Mesenchymal stem cell of adipose (primary cell): ENCODE measurements around the gene PDGFRB.

- CAGE, long polyA plus RNA, result no peak
Observed at GRCh38 chr5:149895882-149896314, 48.7 kb downstream of the PDE6A start.

- CAGE, long polyA plus RNA, result no peak
Observed at GRCh38 chr5:150081772-150082275, 4.5 kb downstream of the CSF1R start.

DNA sequence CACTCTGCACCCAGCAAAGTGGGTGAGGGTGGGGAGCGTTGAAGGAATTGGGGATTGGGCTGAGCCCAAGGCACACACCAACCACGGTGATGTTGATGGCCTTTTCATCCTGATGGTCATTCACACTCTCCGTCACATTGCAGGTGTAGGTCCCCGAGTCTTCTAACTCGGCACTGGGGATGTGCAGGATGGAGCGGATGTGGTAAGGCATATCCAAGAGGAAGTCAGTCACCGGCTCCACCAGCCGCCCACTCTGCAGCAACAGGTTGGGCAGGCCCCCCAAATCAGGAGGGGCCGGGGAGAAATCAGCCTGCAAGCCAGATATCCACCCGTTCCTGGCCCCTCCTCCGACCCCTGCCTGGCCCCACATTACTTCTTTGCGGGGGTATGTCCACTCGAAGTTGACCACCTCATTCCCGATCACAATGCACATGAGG is 22.1 kb downstream of the PDGFRB start:
- CAGE, long polyA plus RNA, result no peak

DNA sequence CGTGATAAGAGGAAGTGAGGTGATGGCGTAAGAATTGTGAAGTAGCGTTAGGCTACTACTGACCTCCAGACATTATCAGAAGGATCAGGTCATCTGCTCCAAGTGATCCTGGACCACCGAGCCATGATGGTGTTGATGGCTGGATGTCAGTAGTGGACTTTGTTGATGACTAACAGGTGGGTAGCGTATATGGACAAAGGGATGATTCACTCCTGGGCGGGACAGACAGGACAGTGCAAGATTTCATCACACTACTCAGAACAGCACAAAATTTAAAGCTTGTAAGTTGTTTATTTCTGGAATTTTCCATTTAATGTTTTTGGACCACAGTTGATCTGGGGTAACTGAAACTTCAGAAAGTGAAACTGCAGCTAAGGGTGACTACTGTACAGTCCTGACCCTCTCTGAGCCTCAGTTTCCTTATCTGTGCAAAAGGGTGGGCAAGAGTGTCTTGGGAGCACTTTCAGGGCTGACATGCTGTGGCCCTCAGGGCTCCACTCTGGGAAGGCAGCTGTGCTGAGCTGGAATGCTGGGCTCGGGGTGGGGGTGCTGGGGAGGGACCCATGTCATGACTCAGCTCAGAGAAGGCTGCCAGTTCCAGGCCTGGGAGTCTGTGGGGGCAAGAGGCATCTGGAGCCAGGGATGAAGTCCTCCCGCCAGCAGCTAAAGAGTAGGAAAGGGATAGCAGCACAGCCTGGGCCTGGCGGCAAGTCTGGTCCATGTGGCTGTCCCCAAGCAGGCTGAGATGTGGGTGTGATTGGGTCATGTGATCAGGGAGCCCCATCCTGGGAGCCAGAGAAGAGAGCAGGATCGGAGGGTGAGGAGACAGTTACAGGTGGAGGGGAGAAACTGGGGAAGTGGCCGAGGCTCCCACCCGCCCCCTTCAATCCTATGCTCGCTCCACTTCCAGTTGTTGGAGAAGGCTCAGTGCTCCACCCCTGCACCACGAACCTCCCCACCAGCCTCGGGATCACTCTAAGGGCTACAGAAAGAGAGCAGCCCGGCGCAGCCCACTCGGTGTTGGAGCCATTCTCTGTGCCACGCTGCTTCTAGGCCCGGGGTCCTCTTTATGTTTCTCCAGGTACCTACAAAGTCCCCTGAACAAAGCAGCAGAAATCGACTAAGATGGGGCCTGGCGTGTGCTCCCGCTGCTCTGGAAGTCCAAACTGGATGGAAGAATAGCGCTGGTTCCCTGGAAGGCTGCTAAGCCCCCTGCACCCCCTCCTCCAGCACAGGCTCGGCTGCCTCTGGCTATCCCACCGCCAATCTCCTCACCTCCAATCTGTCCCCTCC is 12.3 kb downstream of the PDGFRB start:
- CAGE, long polyA plus RNA, result no peak

GRCh38 chr5:150155352-150156560 is at the start of gene PDGFRB:
Gene PDGFRB, minus strand, starts transcription at chr5:150155845.
- CAGE, long polyA plus RNA, result no peak

- CAGE, long polyA plus RNA, result no peak
Observed at GRCh38 chr5:150211071-150212143, 21.5 kb downstream of the SLC6A7 start.

- CAGE, long polyA plus RNA, result no peak
Observed at GRCh38 chr5:150246545-150247271, 42.9 kb downstream of the CAMK2A start.

DNA sequence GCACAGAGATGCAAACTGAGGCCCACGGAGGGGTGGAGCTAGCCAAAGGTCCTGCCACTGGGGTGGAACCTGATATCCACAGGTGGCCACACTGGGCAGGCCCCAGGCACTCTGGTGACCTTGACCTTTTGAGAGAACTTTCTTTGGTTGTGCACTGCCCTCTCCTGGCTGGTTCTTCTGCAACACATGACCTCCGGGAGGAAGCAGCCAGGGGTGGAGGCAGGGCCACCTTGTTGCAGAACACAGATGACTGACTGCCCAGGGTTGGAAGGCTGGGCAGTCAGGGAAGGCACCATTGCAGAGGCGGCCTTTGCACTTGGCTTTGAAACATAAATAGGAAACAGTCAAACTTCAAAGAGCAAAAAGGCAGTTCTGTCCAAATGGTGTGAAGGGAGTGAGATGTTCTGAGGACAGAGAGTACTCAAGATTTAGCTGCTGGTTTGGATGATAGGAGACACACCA is 6.9 kb upstream of the TCOF1 start:
- CAGE, long polyA plus RNA, result no peak

DNA sequence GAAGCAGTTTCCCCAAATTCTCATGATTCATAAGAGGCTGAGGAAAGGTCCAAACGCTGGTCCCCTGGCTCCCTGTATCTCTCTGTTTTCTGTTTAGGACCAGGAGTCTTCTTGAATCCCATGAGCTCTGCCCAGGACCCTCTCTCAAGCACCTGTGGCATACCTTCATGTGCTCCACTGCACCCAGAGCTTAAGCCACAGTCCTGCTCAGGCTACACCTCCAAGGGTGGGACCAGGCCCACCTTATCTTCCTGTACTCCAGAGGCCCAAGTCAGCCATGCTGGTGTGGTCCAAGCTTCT is 26.1 kb downstream of the TCOF1 start:
- CAGE, long polyA plus RNA, result no peak

- CAGE, long polyA plus RNA, result no peak
Observed at GRCh38 chr5:150387242-150387627, 25.5 kb downstream of the CD74 start.

- CAGE, long polyA plus RNA, result no peak
Observed at GRCh38 chr5:150389806-150390628, 22.7 kb downstream of the CD74 start.

GRCh38 chr5:150402308-150403200 is 10.2 kb downstream of the CD74 start:
- CAGE, long polyA plus RNA, result no peak

GRCh38 chr5:150404855-150405815 is 7.6 kb downstream of the CD74 start:
- CAGE, long polyA plus RNA, result no peak

GRCh38 chr5:150435921-150436576 is 13.5 kb downstream of the RPS14 start:
- CAGE, long polyA plus RNA, result no peak

GRCh38 chr5:150453691-150454648 is 4.4 kb upstream of the RPS14 start:
- CAGE, long polyA plus RNA, result no peak

DNA sequence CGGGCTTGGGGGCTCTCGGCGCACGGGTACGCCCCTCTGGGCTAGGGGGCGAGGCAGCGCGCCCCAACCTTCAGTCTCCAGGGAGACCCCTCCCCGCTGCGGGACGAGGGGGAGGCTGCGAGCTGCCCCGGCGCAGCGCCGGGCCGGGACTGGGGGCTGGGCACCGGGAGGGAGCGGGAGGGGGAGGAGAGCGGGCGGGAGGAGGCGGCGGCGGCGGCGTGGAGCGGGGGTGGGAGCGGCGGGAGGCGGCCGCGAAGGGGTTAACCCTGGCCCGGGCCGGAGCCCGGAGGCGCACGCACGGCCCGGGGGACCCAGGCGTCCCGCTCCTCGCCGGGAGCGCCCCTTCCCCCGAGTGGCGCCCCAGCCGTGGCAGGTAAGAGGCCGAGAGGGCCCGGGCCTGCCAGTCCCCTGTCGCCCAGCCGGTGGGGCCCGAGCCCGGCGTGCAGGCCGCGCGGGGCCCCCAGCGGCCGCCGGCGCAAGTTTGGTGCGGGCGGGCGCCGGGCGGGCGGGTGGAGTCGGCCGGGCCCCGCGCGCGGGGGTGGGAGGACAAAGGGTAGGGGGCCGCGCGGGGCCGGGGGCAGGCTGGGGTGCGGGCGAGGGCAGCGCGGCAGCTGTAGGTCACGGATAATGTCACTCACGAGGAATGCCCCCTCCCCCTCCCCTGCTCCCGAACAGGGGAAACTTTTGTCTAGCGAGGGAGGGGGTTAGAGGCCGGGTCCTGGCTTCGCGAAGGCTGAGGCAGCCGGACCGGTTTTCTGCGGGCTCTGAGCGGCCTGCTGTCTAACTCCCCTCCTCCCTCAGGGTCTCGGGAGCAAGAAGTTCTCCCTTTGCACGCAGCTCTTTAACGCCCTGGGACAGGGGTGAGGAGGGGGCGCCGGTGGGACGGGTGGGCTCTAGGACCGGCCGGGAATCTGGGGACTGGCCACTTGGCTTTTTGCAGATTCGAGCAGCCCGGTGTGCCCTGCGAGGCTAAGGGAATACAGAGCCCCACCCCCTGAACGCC is 21.6 kb upstream of the NDST1 start:
- CAGE, long polyA plus RNA, result no peak

- CAGE, long polyA plus RNA, result no peak
Observed at GRCh38 chr5:150497548-150498305, 10.2 kb upstream of the NDST1 start.

GRCh38 chr5:150507227-150507748 is 643 bp upstream of the NDST1 start:
- CAGE, long polyA plus RNA, result no peak

DNA sequence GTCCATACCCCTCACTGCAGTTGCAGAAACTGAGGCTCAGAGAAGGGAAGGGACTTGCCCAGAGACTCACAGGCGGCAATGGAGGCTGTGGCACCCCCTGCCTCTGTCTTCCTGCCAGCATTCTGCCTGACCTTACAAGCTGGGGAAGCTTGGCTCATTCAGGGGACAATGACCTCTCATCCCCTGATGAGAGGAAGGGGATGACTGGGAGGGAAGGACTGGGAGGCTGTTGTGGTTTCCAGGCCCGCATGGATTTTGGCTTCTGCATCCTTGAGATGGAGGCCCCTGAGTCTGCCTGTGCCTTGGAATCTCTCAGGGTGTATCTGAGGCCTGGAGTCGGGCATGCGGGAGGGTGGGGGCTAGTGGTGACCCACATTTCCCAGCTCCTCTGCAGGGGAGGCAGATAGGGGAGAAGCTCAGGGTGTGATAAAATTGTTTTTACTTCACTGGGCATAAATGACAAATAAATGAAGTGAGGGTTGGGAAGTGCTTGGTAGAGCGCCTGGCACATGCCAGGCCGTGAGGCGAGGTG is 1.0 kb downstream of the NDST1 start:
- CAGE, long polyA plus RNA, result no peak

- CAGE, long polyA plus RNA, result no peak
Observed at GRCh38 chr5:150511404-150512233, 3.7 kb downstream of the NDST1 start.